T-cell (primary cell): ENCODE data around the gene SHPRH.

DNA sequence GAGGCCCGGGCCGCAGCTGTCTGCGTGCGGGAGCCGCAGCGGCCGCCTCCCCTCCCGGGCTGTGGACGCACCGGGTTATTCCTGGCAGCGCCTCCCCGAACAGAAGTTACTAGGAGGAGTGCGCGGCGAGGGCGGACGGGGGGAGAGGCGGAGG lies 1.1 kb upstream of the HIVEP2 start:
- PRO-cap, 7 experiments = peak in 7 of 7 experiments; most common minus-strand start position 101 of the sequence (in 7)

DNA sequence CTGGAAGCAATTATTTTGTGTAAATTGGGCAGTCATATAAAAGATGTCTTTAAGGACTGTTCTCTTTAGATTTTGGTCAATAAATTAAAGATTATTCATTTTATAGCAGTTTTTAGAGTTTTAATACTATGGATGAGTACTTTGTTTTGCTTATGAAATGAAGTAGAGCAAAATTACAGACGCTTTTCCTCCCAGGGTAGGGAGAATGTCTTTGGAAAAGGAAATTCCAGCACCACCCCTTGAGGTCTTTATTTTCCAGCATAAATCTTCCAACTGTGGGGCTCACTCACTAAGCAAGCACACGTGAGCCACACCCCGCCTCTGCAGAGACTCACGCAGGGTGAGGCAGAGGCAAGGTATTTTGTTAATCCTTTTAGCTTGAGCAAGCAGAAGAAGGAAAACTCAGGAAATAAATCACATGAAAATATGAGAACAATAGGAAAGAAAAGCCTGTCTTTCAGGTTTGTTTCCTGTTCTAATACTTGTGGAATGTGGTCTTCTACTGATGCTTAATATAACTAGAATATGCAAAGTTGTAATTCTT lies 4.2 kb upstream of the PHACTR2 start:
- PRO-cap, 7 experiments = no peak in any of the 7 experiments

- PRO-cap, 7 experiments = no peak in any of the 7 experiments
These were observed 37.4 kb upstream of the LTV1 start for GRCh38 chr6:143805799-143806041.

DNA sequence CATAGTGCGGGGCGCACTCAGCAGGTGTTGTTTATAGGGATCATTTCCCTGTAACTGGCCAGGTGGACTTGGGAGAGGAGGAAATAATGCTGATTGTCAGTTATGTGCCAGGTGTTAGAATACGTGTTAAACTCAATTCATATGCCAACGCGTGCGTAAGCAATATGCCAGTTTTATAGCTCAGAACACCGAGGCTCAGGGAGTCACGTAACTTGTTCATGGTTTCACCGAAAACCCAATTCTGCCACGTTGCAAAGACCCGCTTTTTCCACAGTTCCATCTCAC lies 30.3 kb downstream of the SF3B5 start:
- PRO-cap, 7 experiments = no peak in any of the 7 experiments

DNA sequence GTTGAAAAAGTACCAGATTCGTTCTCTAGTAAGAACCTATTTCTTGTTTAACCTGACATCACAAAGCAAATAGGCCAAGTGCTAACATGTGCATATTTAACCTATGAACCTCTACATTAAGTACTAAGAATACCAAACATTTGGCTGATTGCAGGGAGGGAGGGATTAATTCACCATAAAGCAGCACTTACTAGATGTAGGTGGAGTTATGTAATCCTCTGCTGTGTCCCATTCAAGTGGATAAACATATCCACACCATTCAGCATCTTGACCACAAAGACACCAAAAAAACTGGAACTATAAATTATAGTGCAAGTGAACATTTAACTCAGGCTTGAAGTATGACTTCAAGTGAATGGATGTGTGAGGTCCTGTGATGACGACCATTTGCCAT lies 10.2 kb downstream of the STX11 start:
- PRO-cap, 7 experiments = no peak in any of the 7 experiments

DNA sequence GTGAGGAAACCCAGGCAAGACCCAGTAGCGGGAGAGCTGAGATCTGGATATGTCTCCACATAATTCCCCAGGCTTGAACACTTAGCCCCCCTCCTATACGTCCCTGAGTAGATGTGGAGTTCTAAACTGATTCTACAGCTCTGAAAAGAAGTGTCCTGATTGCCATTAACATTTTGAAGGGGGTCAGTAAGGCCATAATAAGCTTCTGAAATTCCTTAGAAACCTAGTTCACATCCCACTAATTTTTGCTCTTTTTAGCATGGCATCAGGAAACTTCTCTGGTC lies 20.7 kb downstream of the STX11 start:
- PRO-cap, 7 experiments = no peak in any of the 7 experiments

- PRO-cap, 7 experiments = no peak in any of the 7 experiments
These were observed 16.6 kb downstream of the UTRN start for GRCh38 chr6:144301841-144302040.

GRCh38 chr6:144335784-144336471 lies 50.8 kb downstream of the UTRN start:
- PRO-cap, 7 experiments = no peak in any of the 7 experiments

DNA sequence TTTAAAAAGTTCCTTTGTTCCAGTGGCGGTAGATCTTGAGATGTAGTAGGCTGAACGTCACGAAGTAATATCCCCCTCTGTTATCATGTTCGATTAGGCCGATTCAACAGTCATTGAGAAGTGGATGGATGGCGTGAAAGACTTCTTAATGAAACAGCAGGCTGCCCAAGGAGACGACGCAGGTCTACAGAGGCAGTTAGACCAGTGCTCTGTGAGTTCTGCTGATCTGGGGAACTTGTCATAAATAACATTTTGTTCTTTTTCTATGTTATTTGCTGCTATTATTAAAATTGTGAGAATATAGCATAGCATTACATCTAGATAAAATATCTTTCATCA lies 188.5 kb downstream of the UTRN start:
- PRO-cap, 7 experiments = no peak in any of the 7 experiments

DNA sequence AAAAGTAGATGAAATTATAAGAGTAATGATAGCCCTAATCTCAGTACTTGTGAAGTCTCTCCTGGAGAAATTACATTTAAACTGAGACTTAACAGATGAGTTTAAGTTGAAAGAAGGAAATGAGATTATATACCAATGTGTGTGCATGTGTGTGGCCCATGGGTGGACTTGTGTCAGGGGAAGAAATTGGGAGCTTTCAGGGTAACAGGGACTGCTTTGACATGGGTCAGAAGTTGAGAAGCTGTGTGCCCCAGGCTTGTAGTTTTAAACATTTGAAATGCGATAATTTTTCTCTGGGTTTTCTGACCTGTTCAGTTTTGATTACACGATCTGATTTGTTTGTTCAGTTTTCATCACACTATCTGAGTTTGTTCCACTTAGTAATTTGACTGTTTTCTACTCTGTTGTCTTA lies 378.9 kb downstream of the UTRN start:
- PRO-cap, 7 experiments = no peak in any of the 7 experiments

DNA sequence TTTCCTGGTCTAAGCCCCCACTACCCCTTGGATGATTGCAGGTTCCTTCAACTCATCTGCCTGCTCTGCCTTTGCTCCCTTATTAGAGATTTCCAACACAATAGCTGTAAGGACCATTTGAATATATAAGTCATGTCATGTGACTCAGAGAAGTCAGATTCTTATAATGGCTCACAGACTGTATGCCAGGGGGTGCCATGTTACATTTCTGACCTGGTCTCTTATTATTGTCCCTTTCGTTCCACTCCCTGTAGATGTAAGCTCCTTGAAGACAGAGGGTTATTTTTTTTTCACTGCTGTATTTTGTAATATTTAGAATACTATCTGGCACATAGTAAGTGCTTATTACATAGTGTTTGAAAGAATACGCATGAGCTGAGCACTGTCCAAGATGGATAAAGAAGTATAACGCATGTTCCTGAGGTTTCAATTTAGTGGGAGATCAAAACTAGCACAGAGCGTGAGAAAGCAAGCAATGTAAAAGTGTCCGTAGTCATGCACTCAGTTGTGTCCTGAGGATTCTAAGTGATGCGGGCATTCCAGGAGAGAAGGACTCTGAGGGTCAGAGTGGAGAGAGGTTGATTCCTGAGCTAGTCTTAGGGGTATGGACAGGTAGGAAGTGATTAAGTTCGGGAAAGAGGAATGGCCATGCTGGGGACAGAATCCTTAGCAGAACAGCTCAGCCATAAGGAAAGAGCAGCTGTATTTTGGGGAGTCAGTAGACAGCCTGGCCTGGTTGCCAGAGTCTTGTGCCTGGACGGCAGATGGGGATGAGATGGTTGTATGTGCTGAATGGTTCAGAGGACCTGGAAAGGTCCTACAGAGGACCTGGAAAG lies 449.8 kb downstream of the UTRN start:
- PRO-cap, 7 experiments = no peak in any of the 7 experiments

GRCh38 chr6:145026322-145026772 lies 709.0 kb downstream of the EPM2A start:
- PRO-cap, 7 experiments = no peak in any of the 7 experiments

GRCh38 chr6:145963504-145964701 lies at the start of gene SHPRH:
TSS of gene SHPRH (minus strand) at chr6:145964358.
- PRO-cap, 7 experiments = peak in 7 of 7 experiments; most common plus-strand start chr6:145964584 (in 5); most common minus-strand start chr6:145964419 (in 6)

DNA sequence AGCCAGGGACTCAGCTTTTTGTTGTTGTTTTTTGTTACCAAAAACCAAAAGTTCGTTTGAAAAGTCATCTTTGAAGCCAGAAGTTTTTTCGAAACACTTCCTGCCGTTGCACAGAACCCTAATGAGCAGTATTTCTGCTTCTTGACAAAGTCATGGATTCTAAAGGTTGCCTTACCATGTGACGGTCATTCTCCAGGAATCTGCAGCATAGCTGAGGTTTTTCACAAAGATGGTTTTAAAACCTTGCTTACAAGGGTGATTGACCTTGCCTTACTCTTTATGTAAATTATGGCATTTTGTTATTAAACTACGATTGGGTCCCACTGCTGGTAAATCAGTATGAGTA lies 2.0 kb downstream of the RAB32 start:
- PRO-cap, 7 experiments = no peak in any of the 7 experiments

DNA sequence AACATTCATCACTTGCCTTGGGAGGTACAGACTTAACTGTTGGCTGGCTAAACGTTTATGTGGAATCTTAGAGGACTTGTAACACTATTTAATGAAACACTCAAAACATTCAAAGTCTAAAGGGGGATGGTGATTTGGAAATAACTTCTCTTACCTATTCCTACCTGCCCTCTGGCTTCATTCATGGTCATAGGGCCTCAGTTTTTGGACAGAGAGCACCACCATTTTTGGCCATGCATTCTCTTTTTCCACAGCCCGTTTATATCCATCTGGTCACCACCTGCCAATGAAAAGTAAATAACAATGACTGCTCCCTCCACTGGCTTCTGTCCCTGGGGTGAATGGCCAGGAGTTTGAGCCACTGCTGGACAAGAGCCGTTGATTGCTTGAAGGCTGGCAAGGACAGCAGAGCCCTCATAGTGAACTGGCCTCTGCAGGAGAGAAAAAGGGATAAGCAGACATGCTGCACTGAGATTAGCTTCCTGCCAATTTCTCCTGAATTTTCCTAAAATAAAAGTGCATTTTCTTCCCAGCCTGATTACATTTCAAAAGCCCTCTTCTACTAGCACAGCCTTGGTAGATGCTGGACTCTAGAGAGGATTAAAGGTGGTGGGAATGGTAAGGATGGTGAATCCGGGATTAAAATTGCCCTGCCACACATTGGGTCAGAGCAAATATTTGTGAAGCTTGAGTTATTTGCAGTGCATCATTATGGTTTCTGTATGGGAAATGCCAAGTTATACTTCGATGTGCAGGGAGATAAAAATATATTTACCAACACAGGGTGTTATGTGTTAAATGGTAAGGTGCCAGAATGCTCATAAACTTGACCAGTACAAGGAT lies 261.9 kb downstream of the ADGB start:
- PRO-cap, 7 experiments = no peak in any of the 7 experiments

- PRO-cap, 7 experiments = no peak in any of the 7 experiments
These were observed 286.6 kb downstream of the ADGB start for GRCh38 chr6:146885285-146885796.

DNA sequence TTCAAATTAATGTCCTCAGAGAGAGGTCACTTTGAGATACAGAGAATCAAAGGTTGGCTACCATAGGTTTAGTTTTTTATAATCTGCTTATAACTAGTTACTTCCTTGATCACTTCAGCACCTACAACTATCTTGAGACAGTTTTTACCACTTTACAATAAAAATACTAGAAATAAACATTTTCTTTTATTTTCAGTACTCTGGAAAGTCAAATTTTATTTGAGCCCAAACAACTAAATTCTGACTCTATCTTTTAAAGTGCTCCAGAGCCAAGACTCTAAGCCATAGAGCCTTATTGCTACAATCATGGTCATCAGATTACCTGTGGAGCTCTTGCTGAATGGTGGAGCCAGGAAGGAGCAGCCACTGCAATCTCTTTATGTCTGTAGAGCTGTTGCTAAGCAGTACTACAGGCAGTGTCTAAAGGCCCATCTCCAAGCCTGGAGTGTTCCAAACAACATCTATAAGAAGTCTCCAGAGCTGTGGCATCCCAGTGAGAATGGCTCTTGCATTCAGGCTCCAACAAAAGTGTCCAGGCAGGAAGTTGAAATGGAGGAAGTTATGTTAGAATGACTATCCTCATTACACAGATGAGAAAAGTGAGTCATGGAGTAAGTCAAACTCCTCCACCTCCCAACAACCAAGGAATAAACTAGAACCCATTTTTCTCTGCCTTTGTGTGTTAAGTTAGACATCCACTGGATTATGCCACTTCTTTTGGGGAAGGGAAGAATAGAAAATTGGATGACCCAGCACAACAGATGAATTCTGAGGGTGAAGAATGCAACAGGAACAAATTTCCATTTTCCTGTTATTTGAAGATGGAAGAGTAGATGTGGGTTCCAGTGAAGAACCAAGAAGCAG lies 288.6 kb upstream of the STXBP5 start:
- PRO-cap, 7 experiments = no peak in any of the 7 experiments

DNA sequence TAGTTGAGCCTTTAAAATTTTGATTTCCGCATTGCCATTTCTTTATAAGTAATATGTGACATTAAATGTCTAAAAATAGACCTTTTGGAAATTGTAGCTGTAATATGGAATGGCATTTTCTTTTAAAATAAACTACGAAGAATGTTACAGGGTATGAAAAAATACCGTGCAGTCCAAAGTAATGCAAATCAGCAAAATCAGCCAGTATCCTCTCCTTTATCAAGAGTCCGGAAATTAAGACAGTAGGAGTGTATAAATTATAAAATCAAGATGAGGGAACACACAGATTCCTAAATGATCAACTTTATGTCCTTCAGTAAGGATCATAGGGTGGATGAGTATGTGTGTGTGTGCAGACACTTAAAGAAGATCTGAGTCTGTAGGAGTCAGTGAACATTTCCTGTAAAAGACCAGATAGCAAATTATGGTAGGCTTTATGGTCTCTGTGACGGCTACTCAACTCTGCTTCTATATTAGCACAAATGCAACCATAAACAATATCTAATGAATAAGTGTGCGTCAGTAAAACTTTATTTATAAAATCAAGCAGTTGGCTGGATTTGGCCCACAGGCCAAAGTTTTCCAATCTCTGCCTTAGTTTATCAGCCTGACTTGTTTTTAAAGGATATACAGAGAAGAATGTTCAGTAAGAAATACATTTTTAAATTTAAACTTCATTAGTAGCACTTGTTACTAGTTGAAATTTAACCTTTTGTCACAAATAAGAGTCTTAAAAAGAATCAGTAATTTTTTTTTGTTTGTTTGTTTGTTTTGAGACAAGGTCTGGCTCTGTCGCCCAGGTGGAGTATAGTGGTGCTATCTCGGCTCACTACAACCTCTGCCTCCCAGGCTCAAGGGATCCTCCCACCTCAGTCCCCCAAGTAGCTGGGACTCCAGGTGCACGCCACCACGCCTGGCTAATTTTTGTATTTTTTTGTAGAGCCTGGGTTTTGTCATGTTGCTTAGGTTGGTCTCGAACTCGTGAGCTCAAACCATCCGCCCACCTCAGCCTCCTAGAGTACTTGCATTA lies 10.7 kb downstream of the STXBP5 start:
- PRO-cap, 7 experiments = no peak in any of the 7 experiments

DNA sequence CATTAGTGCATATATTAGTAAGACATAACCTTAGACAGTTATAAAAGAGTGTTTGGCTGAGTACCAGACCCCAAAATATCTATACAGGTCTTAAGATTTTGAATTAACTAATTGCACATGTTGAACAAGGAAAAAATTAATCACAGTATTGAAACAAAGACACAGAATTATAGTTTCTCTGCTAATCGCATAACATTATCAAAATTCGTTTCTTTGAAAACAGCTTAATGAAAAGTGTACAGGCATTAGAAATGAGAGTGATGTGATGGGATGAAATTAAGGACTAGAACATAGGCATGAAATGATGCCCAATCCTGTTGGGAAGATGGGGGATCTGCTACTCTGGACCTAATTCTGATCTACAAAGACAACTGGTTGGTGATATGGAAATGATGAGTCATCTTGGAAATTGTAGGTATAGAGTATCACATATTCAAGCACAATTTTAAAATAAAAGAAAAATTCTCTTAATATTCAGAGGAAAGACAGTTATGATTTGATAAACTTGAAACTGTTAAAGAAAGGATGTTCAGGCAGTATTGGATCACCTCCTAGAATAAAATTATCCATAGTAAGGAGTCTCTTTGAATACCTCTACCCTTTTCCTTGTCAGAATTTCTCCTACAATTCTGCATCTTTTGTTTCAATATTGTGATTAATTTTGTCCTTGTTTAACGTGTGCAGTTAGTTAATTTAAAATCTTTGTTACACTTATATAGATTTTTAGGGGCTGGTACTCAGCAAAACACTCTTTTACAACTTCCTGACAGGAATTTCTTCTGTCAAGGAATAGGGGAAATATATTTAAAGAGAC lies 43.0 kb downstream of the STXBP5 start:
- PRO-cap, 7 experiments = no peak in any of the 7 experiments

GRCh38 chr6:147255916-147256821 lies 52.0 kb downstream of the STXBP5 start:
- PRO-cap, 7 experiments = no peak in any of the 7 experiments